Zone of skin (tissue), 1 donor: ENCODE data around the genes KLHL24 and MAP6D1.

DNA sequence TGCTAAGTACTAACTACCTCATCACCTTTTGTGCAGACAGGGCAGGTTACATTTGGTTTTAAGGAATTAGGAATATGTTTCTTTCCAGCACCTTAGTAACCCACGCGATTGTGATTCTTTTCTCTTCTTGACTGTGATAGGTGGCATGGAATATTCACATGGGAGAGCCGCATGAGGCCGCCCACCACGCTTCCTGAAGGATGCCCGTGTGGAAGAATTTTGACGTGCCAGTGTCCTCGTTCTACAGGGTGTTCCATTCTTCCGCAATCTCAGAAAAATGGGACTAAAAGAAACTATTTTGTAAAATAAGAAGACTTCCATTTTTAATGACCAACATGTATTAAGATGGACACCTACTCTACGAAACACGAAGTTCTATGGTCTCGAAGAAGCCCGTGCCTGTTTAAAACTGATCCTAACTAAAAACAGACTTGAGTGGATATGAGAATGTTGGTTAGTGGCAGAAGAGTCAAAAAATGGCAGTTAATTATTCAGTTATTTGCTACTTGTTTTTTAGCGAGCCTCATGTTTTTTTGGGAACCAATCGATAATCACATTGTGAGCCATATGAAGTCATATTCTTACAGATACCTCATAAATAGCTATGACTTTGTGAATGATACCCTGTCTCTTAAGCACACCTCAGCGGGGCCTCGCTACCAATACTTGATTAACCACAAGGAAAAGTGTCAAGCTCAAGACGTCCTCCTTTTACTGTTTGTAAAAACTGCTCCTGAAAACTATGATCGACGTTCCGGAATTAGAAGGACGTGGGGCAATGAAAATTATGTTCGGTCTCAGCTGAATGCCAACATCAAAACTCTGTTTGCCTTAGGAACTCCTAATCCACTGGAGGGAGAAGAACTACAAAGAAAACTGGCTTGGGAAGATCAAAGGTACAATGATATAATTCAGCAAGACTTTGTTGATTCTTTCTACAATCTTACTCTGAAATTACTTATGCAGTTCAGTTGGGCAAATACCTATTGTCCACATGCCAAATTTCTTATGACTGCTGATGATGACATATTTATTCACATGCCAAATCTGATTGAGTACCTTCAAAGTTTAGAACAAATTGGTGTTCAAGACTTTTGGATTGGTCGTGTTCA, 16.7 kb downstream of the B3GNT5 start:
- RRBS: no CpG with 5 or more reads among the region's 24 CpGs

- RRBS: no CpG with 5 or more reads among the region's 8 CpGs
These were observed 53.9 kb downstream of the B3GNT5 start for GRCh38 chr3:183306761-183307528.

DNA sequence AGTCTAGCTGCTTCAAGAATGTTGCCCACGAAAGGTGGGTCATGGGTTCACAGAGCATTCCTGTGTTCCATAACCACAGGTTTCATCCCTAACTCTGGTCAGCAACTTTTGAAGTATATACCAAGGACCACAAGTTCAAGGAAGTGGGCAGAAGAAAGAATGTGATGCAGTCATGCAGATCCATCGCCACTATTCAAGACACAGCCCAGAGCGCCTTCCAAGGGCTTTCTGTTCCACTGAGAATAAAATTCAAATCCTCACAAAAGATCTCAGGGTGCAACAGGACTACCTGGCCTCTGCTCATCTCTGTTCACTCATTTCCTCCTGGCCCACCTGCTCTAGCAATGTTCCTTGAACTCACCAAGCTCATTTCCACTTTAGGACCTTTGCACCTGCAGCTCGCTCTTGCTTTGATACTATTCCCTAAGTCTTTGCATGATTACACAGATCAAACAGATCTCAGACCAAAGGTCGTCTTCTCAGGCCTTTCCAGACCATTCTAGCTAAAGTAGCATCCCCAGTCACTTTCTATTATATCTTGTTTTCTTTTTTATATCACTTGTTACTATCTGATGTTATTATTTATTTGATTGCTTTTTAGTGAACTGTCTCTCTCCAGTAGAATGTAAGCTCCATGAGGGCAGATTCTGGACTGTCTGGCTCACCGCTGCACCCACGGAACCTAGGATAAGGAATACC, 54.6 kb downstream of the B3GNT5 start:
- RRBS: no CpG with 5 or more reads among the region's 7 CpGs

DNA sequence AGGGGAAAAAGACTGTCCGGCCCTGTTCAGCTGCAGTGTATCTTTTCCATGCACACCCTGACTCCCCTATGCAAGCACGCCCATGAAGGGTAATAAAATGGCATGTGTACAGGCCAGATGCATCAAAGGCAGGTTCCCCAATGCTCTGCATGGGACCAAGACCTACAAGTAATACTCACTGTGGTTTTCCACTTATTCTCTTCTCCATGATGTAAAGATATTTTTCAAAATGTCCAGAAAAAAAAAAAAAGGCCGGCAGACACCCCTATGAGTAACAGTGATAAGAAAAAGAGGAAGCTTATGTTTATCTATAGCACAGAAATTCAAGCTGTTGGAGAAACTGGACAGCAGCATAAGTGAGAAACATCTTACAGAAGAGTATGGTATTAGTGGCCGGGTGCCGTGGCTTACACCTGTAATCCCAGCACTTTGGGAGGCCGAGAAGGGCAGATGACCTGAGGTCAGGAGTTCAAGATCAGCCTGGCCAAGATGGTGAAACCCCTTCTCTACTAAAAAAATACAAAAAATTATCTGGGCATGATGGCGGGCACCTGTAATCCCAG, 70.7 kb downstream of the MCF2L2 start:
- RRBS: no CpG with 5 or more reads among the region's 7 CpGs

GRCh38 chr3:183449288-183449866, 21.0 kb upstream of the MCF2L2 start:
- RRBS: no CpG with 5 or more reads among the region's 4 CpGs

DNA sequence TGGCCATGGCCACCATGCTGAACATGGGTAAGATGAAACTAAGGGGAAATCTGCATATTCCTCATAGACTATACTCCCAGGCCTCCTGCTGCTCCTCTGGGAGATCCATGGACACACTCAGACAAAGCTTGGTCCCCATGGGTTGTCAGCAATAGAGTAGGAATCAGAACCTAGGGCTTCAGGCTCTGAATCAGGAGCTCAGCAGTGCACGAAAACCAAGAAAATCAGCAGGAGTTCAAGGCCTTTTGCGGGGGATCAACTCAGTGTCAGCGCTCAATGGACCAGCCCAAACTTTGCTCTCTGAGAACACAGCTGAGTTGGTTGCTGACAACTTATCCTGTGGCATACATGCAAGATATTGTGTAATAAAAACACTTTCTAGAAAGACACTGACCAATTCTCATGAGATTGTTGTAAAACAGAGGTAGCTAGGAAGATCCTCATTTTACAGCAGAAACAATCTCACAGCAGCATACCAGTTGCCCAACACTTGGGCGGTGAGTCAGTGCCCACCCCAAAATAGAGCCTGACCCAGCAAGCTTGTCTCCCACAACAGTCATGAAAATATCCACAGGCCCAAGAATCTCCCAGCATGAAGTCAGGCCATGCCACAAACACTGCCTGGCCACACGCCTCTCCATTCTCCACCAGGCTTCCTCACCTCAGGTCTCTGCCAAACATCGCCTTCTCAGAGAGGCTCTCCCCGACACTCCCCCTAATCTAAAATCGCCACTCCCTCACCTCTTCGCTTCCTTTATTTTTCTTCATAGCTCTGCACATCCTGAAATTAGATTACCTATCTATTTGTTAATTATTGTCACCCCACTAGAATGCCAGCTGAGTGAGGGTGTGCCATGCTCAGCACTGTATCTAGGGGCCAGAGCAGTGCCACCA, 18.2 kb downstream of the KLHL6 start:
- RRBS: no CpG with 5 or more reads among the region's 9 CpGs

DNA sequence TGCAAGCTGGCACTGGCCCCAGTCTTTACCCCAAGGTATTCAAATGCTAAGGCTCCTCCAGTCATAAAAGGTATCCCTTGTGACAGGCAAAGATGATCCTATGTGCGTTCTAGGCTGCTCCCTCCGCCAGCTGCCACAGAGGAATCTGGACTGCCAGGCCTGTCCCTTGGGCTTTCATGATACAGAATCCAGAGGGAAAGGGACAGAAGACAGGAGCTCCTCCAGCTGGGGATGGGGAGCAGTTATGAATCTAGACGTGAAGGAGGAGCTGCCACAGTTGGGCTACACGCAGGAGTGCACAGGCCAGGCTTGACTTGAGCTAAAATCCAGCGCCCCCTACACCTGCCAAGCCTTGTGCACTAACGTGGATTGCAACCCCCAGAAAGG, 14.4 kb downstream of the KLHL6 start:
- RRBS: no CpG with 5 or more reads among the region's 6 CpGs

GRCh38 chr3:183635065-183635838, at the start of gene KLHL24:
KLHL24 (plus strand) TSS chr3:183635623.
- RRBS: 3% methylated on average over 23 of the region's 51 CpGs

- RRBS: 6% methylated on average over 2 of the region's 39 CpGs
These were observed 1.4 kb downstream of the KLHL24 start for GRCh38 chr3:183636708-183637244.

DNA sequence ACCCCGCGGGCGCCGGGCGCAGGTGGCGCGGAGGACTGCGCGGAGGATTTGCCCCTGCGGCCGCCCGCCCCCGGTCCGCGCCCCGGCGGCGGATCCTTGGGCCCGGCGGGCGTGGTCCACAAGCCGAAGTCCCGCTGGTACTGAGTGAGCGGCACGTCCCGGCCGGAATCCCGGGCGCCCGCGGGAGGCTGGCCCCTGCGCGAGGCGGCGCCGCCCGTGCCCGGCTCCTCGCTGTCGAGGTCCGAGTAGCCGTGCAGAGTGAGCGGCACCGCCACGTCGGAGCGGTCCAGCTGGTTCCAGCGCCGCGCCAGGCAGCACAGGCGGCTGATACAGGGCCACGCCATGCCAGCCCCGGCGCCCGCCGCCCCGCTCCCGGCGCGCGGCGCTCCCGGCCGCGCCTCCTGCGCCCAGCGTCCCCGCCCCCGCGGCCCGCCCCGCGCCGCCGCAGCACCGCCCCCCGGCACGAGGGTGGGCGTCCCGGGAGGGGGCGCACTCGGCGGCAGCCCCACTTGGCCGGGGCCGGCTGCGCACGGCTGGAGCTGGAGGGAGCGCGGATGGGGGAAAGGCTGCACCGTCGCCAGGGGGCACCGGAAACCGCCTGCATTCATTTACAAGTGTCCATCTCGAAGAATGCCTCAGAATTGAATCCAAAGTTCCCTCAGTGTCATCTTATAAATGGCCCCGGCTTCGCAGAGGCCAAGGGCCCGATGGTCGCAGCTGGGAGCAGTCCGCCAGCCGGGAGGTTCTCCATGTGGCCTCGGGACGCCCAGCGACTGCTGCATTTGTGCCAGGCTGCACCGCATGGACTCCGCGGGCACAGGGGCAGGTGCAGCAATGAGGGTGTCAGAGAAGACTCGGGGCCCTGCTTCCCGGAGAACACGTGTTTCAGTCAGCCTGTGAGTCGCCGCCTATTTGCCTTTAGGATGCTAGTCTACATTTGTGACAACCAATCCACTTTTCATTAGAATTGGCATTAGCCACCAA, at the start of gene MAP6D1:
TSS of gene MAP6D1 (minus strand) at position 374 of the 984 bp plus-strand sequence.
- RRBS: 2% methylated on average over 69 of the region's 111 CpGs

- RRBS: no CpG with 5 or more reads among the region's 14 CpGs
These were observed 35.8 kb upstream of the PARL start for GRCh38 chr3:183920498-183920841.

DNA sequence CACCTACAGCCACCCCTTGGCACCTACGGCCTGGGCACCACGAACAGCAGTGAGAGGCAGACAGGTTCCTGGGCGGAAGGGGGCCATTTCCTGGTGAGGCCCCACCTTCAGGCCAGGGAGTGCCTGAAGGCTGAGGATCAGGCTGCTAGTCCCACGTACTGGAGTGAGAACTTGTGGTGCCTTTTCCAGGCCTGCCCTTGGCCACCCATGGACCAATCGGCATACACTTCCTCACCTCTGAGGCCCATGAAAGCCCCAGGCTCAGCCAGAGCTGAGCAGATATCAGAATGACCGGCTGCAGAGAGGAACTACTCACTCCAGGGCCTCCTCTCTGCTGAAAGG, 15.5 kb upstream of the HTR3E start:
- RRBS: no CpG with 5 or more reads among the region's 6 CpGs

- RRBS: no CpG with 5 or more reads among the region's 56 CpGs
These were observed 867 bp upstream of the EIF2B5 start for GRCh38 chr3:184133867-184135114.

DNA sequence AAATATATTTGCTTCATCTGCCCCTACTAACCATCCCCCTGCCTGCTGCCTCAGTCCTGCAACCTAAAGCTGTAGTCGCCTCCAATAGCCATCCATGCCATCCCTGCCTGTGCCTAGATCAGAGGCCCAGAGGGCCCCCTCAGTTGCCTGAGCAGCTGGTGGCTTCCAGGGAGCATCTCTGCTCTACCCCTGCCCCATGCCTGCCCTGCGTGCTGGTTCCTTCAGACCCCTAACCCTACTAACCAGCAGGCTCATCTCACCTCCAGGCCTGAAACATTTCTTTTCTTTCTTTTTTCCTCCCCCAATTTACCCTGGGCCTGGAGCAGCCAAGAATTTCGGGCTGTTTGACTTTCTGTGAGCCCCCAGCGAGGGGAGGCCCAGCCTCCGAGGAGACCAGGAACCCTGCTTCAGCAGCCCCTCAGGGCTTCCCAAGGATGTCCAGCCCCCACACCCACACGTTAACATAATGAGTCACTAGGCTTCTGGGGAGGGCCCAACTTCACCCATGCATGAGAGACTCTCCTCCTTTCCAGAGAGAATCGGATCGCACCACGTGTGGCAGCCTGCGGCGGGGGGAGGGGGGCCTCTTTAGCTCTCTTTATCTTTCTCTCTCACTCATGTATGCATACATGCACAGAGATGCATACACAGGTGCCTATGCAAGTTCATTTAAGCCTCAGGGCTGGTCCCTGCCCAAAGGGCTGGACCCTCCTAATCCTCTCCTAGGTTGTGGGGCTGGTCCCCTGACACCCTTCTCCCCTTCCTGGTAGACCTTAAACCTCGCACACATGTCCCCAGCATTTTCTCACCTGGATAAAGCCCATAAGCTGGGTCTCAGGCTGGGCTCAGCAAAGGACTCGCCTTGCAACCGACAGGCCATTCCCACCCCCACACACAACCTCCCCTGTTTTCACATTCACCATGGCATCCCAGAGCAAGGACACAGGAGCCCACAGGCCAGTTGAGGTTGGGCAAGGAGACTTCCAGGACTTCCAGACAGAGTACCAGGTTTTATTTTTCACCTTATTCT, 3.1 kb upstream of the AP2M1 start:
- RRBS: no CpG with 5 or more reads among the region's 14 CpGs

GRCh38 chr3:184195820-184196392, 9.9 kb downstream of the ABCF3 start:
- RRBS: 49% methylated on average over 4 of the region's 11 CpGs

DNA sequence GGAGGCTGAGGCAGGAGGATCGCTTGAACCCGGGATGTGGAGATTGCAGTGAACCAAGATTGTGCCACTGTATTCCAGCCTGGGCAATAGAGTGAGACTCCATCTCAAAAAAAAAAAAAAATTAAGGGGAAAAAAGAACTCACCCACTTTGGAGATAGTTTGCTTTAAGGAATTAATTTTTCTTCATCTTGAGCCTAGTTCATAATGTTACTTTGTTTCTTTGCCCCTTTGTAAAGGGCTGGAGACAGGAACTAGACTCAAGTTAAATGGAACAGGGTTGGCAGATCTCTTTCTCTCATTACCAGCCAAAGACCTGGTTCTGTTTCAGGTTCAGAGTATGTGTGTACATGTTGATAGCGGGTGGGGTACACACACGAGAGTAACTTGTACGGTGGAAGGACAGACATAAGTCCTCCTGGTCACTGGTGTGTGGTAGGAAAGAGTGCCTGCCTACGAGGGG, 4.6 kb downstream of the EIF4G1 start:
- RRBS: no CpG with 5 or more reads among the region's 6 CpGs

- RRBS: no CpG with 5 or more reads among the region's 18 CpGs
These were observed 10.4 kb downstream of the EIF4G1 start for GRCh38 chr3:184324582-184325419.

- RRBS: no CpG with 5 or more reads among the region's 23 CpGs
These were observed 6.0 kb upstream of the FAM131A start for GRCh38 chr3:184331171-184332068.

- RRBS: 0% methylated on average over 6 of the region's 19 CpGs
These were observed 236 bp downstream of the CLCN2 start for GRCh38 chr3:184361205-184361533.

GRCh38 chr3:184490961-184491423, 70.6 kb upstream of the EPHB3 start:
- RRBS: no CpG with 5 or more reads among the region's 15 CpGs